ENCODE results near the gene ARHGEF28.

- PRO-cap, 2 experiments: peak in 2 of 2 experiments; most common plus-strand start chr5:73626196 (in 2); most common minus-strand start chr5:73625977 (in 2)
Observed at GRCh38 chr5:73625669-73626323, at the start of gene ARHGEF28. ARHGEF28 (plus strand) TSS chr5:73626196.

- PRO-cap, 2 experiments: no peak in any of the 2 experiments
Observed at GRCh38 chr5:73749666-73750649, 124.0 kb downstream of the ARHGEF28 start.

GRCh38 chr5:73900778-73901469 lies 274.9 kb downstream of the ARHGEF28 start:
- PRO-cap, 2 experiments: no peak in any of the 2 experiments

GRCh38 chr5:73917403-73917943 lies 291.5 kb downstream of the ARHGEF28 start:
- PRO-cap, 2 experiments: no peak in any of the 2 experiments

- PRO-cap, 2 experiments: no peak in any of the 2 experiments
Observed at GRCh38 chr5:74102852-74103643, 477.1 kb downstream of the ARHGEF28 start.

DNA sequence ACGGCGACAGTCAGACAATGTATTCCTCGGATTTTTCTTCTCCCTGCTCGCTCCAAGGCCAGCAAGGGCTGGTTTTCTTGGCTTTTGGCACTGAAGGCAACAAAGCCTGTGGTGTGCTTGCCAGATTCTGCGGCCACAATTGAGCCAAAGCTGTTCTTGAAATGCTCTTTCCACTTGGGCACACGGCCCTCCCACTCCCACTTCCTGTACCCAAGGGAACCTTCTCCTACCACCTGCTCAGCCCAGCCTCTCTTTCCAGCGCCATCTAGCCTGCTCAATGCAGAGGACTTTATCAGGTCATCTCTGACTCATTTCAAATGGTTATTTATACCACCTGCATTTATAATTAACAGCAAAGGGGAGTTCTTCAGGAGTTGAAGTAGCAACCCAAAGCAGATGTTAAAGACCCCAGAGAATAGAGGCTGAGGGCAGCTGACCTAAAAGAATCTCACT lies 439.2 kb downstream of the ENC1 start:
- PRO-cap, 2 experiments: peak in 1 of 2 experiments; most common minus-strand start position 190 of the sequence (in 1)

DNA sequence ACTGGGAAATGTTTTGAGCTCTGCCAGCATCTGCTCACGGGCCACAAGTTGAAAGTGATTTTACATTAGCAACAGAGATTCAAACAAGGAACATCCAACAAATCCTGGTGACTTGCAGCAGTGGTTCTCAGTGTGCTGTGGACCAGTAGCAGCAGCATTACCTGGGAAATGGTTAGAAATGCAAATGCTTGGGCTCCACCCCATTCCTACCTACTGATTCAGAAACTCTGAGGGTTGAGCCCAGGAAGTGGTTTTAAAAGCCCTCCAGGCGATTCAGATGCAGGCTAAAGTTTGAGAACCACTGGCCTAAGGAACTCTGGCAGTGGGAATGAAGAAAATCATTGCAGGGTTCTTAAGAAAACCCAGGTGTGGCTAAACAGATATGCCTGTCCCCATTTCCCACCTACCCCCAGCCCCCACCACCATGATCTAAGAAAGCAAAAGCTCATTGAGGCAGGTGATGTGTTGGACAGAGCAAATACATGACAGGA lies 398.8 kb downstream of the ENC1 start:
- PRO-cap, 2 experiments: no peak in any of the 2 experiments

DNA sequence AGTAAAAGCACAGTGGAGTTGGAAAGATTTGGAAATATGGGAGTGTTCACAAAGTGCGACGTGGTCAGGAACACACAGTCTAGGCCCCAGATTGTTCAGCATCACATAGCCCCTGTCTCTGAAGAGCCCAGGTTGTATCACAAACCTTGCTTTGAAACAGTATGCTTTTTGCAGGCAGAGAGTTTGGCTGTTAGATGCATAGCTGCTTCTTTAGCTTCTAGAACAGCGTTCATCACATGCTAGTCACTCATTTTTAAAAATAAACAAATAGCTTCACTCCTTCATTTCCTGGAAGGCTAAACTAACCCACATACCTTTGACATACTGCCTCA lies 2.2 kb downstream of the HEXB start:
- PRO-cap, 2 experiments: no peak in any of the 2 experiments

- PRO-cap, 2 experiments: no peak in any of the 2 experiments
Observed at GRCh38 chr5:74833366-74834083, 32.7 kb downstream of the FAM169A start.

GRCh38 chr5:74966614-74967250 lies 85.6 kb downstream of the GCNT4 start:
- PRO-cap, 2 experiments: no peak in any of the 2 experiments

DNA sequence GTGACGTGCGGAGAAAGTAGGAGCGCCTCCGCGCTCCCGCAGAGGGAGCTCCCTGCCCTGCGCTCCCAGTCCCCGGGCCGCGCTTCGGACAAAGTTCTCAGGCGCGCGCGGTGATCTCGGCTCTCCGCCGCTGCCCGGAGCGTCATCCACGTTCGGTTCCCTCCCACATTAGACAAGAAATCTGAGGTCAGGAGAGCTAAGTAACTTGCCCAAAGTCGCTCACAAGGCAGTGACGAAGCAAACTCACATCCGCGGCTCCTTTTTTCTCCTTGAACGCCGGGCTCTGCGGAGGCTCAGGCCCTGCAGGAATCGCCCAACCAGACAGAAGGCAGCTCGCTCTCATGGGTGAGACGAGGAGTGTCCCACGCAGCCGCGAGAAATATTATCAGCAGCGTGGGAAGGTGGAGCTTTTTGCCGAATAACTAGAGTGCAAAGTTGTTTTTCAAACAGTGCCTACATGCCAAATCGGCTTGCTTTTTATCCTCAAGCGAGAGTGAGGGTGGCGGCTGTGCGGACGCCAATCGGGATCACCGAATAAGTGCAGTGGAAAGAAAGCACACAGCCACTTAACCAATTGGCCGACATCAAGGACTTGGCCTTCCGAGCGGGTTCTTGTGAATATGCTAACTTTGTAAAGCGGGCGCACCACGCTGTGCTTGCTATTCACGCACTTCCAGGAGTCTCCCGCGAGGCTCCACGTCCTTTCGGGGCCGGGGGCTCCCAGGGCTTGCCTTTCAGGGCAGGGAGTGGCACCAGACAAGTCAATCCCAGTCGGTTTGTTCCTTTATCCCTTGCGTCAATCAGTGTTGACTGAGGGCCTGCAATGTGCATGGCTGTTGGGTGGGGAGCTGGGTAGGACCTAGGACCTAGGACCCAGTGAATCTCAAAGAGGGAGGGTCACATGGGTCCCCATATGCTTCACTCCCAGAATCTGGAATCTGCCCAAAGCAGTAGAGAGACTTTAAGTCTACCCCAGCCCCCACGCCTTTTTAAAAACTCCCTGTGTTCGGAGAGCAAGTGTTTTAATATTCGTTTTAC lies 1.7 kb upstream of the GCNT4 start:
- PRO-cap, 2 experiments: peak in 2 of 2 experiments; most common plus-strand start position 222 of the sequence (in 1); most common minus-strand start position 174 of the sequence (in 2)

GRCh38 chr5:75416615-75417255 lies 79.7 kb downstream of the HMGCR start:
- PRO-cap, 2 experiments: no peak in any of the 2 experiments

DNA sequence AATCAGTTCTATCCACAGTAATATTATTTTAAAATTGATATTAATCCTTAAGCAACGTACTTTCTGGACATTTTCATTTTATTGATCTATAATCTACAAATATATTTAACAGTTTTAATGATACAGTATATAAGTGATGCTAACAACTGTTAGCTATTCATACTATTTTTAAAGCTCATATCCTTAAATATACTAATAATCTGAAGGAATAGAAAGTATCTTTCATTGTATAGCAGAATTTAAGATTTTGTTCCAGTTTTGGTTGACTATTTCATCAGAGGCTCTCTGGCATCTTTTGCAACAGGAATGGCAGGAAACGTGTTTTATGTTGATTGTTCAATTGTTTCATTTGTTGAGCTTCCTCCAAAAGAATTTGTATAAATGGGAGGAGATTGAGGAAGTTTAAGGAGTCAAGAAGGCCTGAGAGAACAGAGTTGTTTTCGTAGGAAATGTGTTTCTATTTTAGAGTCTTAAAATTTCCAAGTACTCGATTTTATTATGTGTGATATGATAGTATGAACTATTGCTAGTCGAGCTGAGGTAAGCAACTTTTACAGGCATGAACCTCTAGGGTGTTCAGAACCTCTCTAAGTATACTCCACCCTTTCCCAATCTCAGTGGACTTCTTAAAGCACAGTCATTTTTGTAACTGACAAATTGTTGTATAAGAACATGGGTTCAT lies 47.4 kb upstream of the CERT1 start:
- PRO-cap, 2 experiments: no peak in any of the 2 experiments

DNA sequence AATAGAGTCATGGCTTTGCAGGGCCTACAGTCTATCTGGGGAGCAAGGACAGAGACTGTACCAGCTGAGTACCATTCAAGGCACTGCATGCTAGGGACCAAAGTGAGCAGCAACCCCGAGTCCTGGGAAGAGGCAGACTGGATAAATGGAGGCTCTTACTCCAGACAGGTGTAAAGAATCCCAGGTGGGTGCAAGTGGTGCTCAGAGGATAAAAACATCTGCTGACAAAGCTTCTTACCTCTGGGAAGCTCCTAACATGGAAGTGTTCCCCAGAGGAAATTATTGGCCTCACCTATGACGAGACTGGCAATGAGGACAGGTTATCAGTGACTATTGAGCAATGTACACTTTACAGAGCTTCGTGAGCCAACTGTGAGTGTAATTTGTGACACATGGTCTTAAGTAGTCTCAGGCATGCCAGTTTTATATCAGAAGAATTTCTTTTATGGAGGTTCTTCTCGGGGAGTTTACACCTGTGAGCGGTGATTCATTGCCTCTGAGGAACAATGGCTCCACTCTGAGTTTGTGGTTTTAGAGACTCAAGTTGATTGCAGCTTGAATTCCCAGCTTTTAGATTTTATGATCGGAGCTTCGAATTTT lies 11.2 kb downstream of the ANKDD1B start:
- PRO-cap, 2 experiments: no peak in any of the 2 experiments

DNA sequence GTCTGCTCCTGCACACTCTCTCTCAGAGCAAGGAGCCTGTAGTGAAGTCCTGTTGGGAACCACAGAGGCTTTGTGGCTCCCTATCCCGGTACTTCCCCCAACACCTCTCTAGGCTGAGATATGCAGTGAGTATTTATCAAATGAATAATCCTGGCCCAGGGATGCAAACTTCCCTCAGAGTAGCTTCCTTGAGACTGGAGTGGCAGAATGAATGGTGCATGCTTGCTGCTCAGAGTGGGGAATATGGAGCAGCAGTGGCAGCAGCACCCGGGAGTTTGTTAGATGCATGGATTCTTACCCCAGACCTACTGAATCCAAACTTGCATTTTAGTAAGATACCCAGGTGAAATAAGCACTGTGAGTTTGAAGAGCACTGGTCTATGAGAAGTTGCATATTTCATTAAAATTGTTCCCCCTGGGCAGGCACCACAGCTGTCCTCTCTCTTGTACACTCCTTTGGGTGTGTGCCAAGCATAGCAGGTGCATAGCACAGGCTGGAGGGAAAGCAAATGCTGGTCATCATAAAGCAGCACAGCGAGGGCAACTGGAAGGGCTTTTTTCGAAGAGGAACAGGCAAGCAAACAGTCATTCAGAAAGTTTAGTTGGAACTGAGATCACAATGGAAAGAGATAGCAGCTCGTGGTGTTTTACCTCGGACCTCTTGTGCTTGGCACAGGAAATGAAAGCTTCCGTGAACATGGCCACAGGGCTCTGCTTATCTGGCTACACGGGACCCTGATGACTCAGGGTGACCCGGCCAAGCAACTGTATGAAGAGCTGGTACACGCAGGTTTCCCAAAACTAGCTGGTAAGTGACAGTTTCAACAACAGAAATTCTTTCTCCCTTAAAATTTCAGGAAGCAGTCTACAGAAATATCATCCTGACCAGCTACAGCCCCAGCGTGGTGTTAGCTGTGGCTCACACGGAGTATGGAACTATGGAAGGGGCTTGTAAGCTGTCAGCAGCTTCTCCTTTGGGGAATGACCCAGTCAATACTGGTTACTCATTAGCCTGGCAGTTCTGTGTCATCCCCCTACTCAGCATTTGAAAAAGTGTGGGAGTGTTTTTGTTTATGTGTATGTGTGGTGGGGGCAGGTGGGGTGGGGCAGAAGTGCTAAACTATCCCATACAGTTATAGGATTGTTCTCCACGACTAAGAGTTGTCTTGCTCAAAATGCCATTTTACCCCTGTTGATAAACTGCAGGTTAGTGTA lies 48.3 kb downstream of the POC5 start:
- PRO-cap, 2 experiments: no peak in any of the 2 experiments

DNA sequence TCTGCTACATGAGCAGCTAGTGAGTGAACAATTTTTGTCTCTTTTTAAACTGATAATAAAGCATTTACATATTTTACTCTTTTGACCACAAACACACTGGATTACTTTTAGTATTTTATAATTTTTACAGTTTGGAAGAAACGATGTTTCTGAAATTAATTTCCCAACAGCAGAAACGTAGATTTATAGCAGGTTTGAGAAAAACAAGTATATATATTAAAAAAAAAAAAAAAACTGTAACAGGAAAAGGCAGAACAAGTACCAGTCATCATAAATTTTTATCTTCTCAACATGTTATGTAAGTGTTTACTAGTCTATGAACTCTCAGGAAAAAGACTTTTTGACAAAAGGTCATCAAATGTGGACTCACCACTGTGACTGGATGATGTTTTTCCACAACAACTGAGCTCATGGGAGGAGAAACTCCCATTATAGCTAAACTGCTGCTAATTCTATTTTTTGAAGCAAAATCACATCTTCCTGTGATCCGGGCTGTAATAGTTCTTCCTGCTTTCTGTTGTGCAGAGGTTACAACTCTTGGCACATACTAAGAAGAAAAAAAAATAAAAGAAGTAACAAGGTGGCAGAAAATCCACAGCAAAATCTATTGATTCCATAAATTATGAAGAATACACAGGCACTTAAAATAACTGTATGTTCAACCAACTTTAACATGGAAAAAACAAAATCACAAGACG lies 39.7 kb downstream of the POC5 start:
- PRO-cap, 2 experiments: no peak in any of the 2 experiments

GRCh38 chr5:76337929-76338618 lies 65.0 kb upstream of the IQGAP2 start:
- PRO-cap, 2 experiments: no peak in any of the 2 experiments

DNA sequence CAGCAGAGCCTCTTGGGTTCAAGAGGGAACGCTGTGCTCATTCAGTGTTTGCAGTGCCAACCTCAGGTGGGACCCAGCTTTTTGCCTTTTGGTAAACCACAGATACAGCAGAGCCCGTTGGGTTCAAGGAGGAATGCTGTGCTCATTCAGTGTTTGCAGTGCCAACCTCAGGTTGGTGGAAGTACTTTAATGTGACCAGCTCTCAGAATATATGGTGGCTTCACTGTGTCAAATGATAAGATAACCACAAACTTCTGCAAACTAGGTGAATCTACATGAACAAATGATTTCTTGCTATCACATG lies 1.7 kb downstream of the IQGAP2 start:
- PRO-cap, 2 experiments: no peak in any of the 2 experiments

- PRO-cap, 2 experiments: no peak in any of the 2 experiments
Observed at GRCh38 chr5:76473579-76474095, 70.6 kb downstream of the IQGAP2 start.

GRCh38 chr5:76565971-76566644 lies 57.1 kb downstream of the F2RL2 start:
- PRO-cap, 2 experiments: no peak in any of the 2 experiments